ENCODE measurements around a stretch of chr1.

- RRBS = no CpG with 5 or more reads among the region's 2 CpGs
Observed at GRCh38 chr1:173951902-173952384, 34.8 kb upstream of the SERPINC1 start.

DNA sequence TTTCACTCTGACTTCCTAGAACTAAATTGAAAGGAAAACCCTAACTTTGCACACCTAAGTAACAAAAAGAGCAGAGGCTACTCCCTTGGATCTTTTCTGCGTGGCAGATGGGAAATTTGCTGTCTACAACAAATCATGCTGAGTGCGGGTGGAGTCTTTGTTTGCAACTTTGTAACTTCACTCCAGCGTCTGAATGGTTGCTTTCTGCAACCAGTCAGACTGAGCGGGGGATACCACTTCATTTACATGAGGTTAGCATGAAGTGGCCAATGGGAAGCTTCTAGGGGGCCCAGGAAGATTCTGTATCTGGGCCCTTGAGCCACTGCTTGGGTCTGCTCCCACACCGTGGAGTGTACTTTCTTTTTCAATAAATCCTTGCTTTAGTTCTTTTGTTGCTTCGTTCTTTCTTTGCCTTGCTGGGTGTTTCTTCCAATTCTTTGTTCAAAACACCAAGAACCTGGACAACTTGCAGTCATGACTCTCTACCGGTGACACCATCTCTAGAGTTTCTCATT lies 55.6 kb upstream of the RC3H1 start:
- RRBS = no CpG with 5 or more reads among the region's 7 CpGs

GRCh38 chr1:174262640-174263401 lies 103.5 kb downstream of the RABGAP1L start:
- RRBS = no CpG with 5 or more reads among the region's 4 CpGs

DNA sequence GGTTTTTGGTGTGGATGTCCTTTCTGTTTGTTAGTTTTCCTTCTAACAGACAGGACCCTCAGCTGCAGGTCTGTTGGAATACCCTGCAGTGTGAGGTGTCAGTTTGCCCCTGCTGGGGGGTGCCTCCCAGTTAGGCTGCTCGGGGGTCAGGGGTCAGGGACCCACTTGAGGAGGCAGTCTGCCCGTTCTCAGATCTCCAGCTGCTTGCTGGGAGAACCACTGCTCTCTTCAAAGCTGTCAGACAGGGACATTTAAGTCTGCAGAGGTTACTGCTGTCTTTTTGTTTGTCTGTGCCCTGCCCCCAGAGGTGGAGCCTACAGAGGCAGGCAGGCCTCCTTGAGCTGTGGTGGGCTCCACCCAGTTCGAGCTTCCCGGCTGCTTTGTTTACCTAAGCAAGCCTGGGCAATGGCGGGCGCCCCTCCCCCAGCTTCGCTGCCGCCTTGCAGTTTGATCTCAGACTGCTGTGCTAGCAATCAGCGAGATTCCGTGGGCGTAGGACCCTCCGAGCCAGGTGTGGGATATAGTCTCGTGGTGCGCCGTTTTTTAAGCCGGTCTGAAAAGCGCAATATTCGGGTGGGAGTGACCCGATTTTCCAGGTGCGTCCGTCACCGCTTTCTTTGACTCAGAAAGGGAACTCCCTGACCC lies 151.2 kb upstream of the CACYBP start:
- RRBS = no CpG with 5 or more reads among the region's 22 CpGs

DNA sequence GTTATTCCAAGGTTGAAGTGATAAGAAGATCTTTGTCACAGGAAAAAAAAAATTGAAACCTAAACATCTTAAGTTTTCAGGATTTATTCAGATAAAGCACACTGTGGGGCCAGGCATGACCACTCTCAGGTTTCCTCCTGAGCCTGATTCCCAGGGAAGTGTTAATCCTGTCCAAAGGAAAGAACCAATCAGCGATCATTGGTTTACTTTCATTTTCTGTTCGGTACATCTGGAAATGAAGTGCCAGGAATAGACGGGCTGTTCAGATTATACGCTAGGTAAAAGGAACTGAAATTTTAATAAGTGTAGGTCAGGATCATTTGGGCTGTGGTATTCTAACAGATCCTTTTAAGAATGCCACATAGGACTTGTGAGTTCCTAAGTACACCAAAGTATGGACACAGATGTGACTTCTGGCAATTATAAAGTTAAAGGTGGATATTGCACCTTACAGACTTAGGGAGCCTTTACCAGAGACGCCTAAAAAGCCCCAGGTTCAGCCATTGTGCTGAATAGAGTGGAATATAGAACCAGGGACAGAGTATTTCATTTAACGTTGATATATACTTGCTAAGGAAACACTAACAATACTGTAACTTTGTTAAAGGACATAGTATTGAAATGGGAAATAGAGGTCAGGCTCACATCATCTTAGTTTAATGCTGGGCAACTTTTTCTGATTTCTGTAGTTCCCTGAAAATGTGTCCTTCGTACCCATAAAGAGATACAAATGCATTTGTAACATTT lies 9.2 kb upstream of the CACYBP start:
- RRBS = no CpG with 5 or more reads among the region's 7 CpGs

DNA sequence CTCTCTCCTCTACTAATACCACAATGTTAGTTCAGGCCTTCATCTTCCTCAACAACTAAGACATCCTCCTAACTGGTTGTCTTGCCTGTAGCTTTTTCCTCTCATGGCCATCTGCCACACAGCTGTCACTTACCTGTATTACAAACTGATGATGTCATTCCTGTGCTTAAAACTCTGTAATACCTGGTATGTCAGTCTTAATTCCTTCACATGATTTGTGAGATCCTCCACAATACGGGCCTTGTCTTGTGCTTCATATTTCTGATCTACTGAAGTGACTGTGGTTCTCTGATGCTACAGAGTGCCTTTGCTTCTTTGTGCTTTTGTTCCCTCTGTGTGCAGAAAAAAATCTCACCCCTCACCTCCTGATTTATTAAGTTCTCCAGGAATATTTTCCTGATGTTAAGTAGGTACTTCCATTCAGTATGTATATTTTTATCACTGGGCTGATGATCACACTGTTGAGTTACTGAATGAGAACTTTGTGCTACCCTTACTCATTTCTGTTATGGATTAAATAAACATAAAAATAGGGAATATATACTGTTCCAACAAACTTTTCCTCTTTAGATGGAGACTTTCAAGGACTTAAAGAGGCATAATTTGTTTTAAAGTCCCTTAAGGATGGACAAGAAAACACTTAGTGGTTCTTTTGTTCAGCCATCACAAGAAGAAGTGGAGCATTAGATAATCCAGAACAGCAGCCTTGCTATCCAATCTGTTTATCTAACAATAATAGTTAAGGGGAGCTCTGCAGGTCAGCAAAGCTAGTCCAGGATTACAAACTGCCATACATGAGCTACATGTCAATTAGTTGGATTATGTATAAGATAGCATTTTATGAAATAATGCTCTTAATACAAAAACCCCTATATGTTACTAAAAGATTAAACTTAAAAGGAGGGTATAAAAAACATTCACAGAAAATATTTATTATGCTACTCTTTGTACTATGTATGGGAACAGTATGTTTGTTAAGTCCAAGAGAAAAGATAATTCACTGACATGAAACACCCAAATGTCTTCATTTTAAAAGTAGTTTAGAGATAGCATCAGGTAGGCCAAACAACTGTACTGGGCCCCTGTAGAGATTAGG lies 9.4 kb downstream of the MRPS14 start:
- RRBS = no CpG with 5 or more reads among the region's 1 CpG

DNA sequence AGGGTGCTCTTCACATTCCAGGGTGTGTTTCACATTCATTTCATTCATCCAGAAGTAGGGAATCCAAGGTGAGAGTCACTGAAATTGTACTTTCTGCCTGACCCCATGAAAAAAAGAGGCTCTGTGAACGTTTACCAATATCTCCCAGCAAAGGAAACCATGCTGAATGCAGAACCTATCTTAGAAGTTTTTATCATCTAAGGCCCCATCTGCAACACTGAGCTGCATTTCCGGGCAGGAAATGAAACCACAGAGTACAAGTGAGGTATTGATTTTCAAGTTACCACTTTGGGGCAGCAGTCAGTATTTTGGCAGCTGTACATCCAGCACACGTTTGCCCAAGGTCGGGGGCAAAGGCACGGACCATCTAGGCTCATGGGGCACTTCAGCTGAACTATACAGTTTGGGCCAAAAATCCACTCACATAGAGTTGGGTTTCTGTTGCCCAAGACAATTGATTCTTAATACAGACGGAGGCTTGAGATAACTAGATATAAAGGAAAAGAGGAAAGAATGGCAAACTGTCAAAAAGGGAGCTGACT lies 16.6 kb upstream of the KIAA0040 start:
- RRBS = no CpG with 5 or more reads among the region's 6 CpGs

GRCh38 chr1:176066158-176066624 lies 140.9 kb downstream of the COP1 start:
- RRBS = no CpG with 5 or more reads among the region's 2 CpGs

GRCh38 chr1:176074571-176075493 lies 132.3 kb downstream of the COP1 start:
- RRBS = no CpG with 5 or more reads among the region's 5 CpGs

GRCh38 chr1:176162678-176163136 lies 44.4 kb downstream of the COP1 start:
- RRBS = no CpG with 5 or more reads among the region's 2 CpGs

GRCh38 chr1:176515073-176515895 lies 52.3 kb downstream of the PAPPA2 start:
- RRBS = no CpG with 5 or more reads among the region's 4 CpGs

DNA sequence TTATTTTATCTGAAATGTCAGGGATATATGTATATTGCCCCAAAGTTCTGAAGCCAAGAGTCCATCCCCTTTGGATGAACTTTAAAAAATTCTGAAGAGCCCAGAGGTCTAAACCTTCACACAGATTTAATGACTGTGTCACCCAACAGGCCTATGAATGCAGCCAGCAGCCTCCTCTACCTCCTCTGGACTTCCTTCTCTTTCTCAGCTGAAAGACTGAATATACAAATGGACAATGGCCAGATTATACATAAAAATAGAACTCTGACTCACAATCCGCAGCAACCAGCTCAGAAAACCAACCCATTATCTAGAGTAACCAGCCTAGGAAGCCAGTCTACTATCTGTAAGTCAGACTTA lies 224.6 kb downstream of the ASTN1 start:
- RRBS = no CpG with 5 or more reads among the region's 1 CpG

DNA sequence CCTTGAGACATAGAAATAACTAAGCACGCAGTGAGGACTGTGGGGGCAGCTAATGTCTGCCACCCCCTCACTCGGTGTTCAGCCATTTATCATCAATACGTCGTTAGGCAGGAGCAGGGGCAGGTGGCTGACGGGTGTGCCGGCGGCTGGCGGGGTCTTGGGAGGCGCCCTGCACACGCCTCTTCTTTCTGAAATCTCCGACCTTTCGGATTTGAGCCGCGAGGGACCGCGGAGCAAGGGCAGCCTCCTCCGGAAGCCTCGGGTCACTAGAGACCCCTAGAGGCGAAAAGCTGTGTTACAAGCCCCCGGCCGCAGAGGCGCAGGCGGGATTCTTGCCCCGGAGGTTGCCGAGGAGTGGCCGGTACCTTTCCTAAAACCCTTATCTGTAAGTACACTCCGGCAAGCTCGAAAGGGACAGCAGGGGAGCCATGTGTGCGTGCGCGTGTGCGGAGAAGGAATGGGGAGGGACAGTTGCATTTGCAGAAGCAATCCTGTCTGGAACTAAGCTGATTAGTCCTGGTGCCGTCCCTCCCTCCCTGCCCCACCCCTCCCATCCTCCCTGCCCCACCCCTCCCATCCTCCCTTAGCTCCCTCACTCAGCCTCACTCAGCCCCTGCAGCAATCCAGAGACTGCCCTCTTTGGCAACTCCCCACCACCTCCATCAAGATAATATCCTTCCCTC lies 11.0 kb downstream of the BRINP2 start:
- RRBS = 2% methylated on average over 13 of the region's 33 CpGs

GRCh38 chr1:177256418-177256924 lies 85.7 kb downstream of the BRINP2 start:
- RRBS = no CpG with 5 or more reads among the region's 11 CpGs

GRCh38 chr1:177650857-177651435 lies 318.9 kb downstream of the SEC16B start:
- RRBS = no CpG with 5 or more reads among the region's 3 CpGs

DNA sequence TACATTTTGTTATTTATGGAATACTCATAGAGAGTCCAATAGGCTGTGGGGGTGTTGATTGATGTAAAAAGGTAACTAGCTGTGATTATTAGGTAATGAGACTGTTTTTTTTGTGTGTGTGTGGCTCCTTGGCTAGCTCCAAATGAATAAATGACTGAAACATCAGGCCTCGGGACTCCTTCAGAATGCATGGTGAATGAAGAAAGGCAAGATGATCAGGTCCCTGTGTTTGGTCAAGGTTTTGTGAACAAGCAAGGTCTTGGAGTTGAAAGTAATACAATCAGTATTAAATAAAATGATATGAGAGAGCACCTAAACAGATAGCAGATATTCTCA lies 128.6 kb downstream of the SEC16B start:
- RRBS = no CpG with 5 or more reads among the region's 1 CpG

DNA sequence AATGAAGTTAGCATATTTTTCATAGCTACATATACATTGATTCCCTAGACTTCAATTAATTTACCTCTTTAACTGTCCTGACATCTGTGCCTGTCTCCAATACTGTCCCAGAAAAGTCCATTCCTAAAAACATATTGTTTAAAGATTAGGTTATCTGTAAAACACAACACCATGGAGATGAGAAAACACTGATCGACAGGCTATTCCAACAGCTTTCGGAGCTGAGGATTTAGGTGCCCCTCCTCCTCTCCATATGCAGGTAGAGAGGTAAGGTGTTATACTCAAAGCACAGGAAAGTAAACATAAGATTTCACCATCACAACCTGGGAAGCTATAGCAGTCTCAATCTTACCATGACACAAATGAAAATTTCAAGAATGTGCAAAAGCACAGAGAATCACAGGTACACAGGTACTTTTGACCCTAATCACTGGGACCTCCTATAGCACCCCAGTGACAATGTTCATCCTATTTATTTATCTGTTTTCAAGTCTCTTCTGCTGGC lies 60.9 kb upstream of the RASAL2 start:
- RRBS = no CpG with 5 or more reads among the region's 2 CpGs

GRCh38 chr1:178178811-178179795 lies 85.2 kb downstream of the RASAL2 start:
- RRBS = no CpG with 5 or more reads among the region's 4 CpGs

GRCh38 chr1:178261970-178262776 lies 168.3 kb downstream of the RASAL2 start:
- RRBS = no CpG with 5 or more reads among the region's 5 CpGs

GRCh38 chr1:178536657-178537635 lies 24.0 kb downstream of the TEX35 start:
- RRBS = no CpG with 5 or more reads among the region's 18 CpGs

Data from brain (tissue), 1 donor.